Ascending aorta (tissue), 1 donor: ENCODE measurements around a stretch of chr7.

- PRO-cap = no peak
These were observed 61.5 kb downstream of the TNS3 start for GRCh38 chr7:47520080-47521062.

- PRO-cap = no peak
These were observed 41.6 kb downstream of the TNS3 start for GRCh38 chr7:47540285-47540780.

GRCh38 chr7:47560401-47561109, 21.4 kb downstream of the TNS3 start:
- PRO-cap = no peak

GRCh38 chr7:47574709-47575132, 7.2 kb downstream of the TNS3 start:
- PRO-cap = no peak

GRCh38 chr7:47670627-47671660, 89.0 kb upstream of the TNS3 start:
- PRO-cap = no peak

DNA sequence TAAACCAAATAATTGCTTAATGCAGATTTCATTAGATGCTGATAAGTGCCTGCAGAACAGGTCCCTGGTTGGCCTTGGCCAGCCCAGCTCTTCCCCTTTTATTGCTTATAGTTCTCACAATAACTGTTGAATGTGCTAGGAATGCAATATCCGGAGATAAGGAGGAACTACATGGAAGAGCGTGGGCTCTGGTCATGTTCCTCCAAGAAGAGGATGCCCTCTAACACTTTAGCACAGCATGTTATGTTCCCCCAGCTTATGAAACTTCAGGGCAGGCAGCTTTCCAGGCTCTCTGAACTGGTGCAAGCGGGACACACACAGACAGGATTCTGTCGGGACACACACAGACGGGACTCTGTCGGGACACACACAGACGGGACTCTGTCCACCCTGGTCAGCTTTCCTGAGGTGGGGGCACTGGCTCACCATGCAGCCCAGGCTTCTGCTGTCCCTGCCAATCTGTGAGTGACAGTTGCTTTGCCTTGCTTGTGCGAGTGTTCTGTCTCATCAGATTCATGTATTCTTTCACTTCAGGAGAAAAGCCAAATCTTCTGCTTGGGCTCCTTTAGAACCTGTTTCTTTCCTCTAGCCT, 141.5 kb downstream of the PKD1L1 start:
- PRO-cap = no peak

DNA sequence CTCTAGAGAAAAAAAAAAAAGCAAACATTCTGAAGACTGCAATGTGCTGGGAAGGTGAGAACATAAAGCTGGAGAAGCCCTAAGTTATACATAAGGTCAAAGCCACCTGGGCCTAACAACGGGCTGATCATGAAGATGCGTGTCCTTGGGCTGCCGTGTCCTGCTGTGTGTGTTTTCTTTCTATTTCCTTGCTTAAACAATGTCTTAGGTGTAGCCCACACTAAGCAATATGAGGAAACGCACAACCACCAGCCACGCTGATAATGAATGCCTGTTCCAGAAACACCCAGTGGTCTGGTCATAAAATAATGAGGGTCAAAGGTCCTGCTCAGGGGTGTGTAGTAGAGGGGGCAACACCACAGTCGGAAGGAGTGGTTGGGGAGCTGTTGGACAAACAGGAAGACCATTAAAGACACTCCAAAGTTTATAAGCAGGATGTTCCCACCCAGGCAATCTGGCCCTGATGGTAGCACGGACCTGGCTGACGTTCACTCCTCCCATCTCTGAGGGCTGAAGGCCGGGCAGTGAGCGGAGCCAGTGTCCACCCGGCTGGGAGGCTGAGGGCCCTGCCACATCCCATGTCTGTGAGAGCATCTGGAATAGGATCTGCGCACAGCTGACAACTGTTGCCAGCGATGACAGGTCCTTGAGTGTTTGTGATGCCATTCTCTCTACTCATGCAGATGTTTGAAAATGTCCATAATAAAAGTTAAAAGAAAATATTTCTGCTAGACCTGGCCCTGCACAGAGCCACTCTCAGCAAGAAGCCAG, 7.8 kb downstream of the PKD1L1 start:
- PRO-cap = no peak

GRCh38 chr7:48096346-48096858, 7.3 kb downstream of the UPP1 start:
- PRO-cap = no peak

DNA sequence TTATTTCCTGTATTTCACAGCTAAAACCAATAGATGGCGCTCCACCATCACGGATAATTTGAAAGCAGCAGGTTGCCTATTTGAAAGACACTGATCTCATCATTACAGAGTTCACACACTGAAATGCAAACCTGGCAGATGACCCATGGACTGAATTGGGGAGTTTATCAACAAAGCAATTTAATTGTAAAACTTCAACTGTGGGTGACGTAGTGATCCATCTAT, 498 bp downstream of the ZPBP start:
- PRO-cap = no peak

DNA sequence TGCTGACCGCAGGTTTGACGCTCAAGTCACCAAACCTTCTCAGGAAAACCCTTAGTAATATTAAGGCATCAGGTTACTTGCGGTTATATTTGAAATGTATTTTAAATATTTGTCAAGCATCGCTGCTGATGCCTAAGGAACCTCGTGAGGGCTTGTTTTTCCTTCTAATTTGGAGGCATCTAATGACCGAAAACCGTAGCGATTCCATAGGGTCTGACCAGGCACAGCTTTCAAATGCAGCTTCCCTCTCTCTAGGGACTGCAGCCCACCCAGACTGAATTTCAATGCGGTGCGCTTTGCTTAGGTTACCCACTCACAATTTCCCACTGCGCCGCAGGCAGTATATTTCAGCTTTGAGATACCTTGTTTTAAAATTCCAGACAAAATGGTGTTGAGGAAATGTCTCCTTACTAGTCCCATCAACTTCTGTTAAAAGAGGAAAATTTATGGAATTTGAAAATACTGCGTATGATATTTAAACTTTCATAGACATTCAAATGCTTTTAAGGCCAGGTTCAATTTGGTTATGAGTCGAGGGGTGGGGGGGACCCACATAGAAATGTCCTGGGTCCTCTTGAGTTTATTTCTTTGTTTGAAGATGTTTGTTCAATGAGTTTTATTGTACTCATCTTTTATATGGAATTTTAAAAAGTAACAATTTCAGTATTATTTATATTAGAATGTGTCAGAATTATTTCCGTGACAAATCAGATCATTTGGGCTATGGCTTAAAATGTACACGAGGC, 1.0 kb downstream of the IKZF1 start:
- PRO-cap = no peak

- PRO-cap = no peak
These were observed 28.8 kb downstream of the IKZF1 start for GRCh38 chr7:50332823-50334141.

DNA sequence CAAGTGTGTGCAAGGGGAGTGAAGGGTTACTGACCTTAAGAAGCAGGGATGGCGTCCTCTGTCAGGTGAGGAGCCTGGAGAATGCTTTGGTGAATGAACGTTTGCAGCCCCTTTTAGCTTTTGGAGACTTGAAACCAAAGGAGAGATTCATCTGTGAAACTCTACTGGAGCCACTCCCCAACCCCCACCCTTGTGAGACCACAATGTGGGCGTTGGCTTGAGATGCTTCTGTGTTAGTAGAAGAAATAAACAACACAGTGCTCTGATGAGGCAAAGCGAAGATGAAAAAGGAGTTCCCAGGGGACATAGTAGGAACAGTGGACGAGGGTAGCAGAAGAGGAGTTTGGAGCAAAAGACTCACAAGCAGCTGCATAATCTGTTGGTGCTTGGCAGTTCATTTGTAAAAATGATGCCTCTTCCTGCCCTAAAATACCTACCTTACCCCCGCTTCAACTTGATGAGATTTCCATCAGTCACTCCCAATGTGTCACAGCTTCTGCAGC, 56.3 kb downstream of the FIGNL1 start:
- PRO-cap = no peak

DNA sequence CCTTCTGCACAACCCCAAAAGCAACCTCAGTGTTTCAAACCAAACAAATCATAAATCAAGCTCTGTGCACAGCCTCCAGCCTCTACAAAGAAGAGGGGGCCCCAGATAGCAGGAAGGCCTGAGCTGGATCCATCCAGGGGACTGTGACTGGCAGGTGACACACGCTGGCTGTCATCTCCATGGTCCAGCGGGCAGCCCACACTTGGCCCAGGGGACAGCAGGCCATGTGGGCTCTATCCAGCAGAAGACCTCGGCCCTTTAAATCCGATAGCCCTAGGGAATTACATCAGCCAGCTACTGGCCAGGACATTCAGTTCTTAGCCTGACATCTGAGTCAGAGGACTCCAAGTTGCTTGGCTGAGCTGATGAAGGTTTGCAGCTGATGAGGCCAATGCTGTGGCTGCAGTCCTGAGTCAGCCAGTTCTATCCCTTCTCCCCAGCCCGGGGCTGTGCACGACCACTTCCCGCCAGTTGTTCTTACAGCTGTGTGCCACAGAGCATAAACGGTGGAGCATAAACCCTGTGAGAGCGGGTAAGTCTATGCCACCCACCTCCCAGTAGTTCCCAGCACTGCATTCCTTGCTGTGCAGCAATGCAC, 52.1 kb upstream of the FIGNL1 start:
- PRO-cap = no peak

- PRO-cap = no peak
These were observed 51.6 kb downstream of the DDC start for GRCh38 chr7:50513564-50513953.

DNA sequence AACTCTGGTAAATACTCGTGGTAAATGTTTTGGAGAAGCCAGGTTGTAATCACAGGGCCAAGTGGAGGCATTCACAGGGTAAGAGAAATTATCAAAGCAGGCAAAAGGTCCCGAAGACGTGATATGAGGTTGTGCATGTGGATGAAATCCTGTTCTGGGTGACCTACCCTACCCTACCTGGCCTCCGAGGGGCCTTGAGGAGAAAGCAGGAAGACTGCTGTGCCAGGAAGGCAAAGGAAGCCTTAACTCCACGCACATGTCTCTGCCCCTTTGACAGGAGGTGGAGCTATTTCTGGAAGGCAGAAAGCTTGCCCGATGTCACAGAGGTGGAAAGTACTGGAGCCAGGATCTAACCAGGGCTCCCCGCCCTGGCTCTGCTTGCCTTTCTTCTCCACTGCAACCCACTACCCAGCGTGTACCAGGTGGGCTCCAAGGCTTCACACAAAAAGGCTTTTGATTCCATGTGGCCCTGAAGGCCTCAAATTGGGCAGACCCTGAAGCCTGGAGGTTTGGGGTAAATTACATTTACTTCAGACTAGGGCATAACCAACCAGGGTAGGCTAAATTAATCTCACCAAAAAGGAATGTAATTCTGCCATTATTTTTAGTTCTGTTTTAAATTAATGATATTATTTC, 66.5 kb upstream of the DDC start:
- PRO-cap = no peak

DNA sequence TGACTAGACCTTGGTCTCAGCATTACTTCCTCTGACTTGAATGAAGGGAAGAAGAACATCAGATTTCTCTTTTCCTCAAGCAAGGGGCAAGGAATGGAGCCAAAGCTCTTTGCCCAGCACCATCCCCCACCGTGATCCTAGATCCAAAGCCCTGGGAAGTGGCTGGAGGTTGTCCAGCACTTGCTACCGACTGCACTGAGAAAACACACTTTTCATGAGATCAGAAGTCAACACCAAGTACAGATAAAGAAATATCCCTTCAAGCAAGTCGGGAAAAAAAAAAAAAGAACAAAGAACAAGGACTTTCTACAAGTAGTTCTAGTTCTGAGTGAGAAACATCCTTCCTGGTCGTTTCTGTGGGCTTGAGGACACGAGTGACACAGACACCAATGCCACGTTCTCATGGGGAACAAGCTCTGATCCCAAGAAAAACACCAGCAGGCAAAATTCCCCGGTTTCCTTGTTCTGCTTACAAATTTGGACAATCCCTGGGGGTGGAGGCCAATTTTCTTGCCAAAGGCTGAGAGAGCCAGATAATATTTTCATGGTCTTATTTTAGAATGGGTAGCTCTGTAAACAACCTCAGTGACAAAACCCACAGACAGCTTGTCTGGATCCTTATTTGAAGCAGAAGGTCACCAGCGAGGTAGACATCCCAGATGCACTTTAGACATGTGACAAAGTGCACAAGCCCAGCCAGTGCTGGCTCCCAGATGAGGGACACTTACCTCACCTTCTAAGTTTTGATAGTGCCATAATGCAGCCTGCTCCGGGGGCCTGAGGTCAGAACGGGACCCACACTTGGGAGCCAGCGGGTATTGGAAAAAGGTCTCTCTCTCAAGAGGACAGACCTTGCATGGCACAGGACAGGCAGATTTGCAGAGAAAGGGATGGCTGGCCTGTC, 102.4 kb upstream of the DDC start:
- PRO-cap = no peak

GRCh38 chr7:50706259-50706752, 76.4 kb downstream of the GRB10 start:
- PRO-cap = no peak

- PRO-cap = no peak
These were observed 56.4 kb upstream of the GRB10 start for GRCh38 chr7:50839010-50839616.

GRCh38 chr7:51182722-51183324, 133.8 kb downstream of the COBL start:
- PRO-cap = no peak

GRCh38 chr7:52018097-52018694, 701.6 kb upstream of the COBL start:
- PRO-cap = no peak